ENCODE measurements around the gene ZDHHC14.

DNA sequence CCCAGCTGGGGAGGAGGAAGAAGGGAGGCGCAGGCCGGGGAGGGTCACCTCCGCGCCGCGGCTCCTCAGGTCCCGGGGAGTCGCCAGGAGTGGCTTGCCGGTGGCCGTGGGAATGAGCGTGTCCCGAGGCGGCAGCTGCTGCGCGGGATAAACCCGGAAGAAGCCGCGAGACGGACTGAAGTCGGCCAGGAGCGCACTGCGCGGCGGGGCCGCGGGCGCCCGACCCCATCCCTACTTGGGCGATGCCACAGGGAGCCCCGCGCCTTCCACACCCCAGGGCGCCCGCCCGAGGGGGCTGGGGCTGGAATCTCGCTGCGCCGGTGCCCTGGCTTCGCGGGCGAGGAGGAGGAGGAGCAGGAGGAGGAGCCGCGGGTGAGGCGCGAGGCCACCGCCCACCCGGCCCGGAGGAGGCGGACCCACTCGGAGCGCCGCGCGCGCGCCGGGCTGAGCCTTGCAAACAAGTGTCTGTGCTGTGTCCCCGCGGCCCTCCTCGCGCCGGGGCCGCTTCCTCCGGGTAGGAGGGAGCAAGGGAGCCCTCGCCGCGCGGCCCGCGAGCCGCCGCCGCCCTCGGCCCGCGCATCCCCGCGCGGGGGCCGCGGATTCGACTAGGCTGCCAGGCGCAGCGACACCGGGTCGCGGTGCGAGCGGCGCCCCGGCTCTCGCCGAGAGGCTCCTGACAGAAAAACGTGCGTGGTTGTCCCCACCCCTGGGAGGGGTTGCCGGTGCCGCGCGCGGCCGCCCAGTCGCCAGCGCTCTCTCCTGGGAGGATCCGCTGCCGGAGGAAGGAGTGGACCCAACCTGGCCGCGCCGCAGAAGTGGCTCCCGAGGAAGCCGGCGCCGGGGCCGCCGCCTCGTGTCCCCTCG is at the start of gene ZDHHC14:
Gene ZDHHC14 (plus strand): TSS at position 447 of the 864 bp plus-strand sequence.
- RRBS: under 1% methylated on average over 59 of the region's 115 CpGs

DNA sequence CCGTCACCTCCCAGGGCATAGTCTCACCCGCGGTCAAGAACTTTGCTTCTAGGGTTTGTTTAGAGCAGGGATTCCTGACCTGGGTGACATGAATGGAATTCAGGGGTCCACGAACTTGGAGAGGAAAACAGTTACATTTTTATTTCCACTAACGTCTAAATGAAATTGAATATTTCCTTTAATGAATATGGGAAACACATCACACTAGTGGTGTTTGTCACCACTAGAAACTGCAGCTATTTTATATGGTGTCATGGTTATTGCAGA is 216.4 kb upstream of the SNX9 start:
- RRBS: no CpG with 5 or more reads among the region's 5 CpGs

- RRBS: no CpG with 5 or more reads among the region's 7 CpGs
Observed at GRCh38 chr6:157719424-157719698, 103.7 kb upstream of the SNX9 start.

GRCh38 chr6:157756648-157757382 is 66.2 kb upstream of the SNX9 start:
- RRBS: 0% methylated on average over 6 of the region's 16 CpGs

- RRBS: no CpG with 5 or more reads among the region's 11 CpGs
Observed at GRCh38 chr6:157760758-157761660, 62.0 kb upstream of the SNX9 start.

DNA sequence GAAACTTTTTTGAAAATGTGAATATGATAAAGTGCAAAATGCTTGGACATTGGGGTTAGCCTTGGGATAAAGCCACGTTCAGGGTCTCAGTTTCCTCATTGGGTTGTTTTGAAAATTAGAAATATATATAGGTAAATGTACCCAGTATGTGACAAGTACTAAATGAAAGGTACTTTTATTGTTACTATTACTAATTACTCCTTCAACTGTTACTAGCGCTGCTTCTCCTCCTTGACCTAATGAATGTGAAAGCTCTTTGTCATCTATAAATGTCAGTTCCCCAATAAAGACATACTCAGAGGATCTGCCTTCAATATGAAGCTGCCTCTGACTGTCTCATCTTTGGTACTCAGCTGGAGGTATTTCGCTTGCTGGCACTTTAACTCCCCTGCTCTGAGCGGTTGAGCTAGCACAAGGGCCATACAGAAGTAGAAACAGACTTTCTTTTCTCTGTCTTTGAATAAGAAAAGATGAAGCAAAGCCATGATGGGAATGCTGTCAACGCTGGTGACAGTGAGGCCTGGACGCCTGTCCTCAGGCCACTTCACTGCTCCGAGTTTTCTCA is 56.2 kb upstream of the SNX9 start:
- RRBS: no CpG with 5 or more reads among the region's 7 CpGs

GRCh38 chr6:157829897-157830750 is 7.1 kb downstream of the SNX9 start:
- RRBS: no CpG with 5 or more reads among the region's 3 CpGs

GRCh38 chr6:157892671-157893814 is 70.0 kb downstream of the SNX9 start:
- RRBS: no CpG with 5 or more reads among the region's 12 CpGs

- RRBS: no CpG with 5 or more reads among the region's 10 CpGs
Observed at GRCh38 chr6:157947784-157948586, 33.7 kb upstream of the SYNJ2 start.

DNA sequence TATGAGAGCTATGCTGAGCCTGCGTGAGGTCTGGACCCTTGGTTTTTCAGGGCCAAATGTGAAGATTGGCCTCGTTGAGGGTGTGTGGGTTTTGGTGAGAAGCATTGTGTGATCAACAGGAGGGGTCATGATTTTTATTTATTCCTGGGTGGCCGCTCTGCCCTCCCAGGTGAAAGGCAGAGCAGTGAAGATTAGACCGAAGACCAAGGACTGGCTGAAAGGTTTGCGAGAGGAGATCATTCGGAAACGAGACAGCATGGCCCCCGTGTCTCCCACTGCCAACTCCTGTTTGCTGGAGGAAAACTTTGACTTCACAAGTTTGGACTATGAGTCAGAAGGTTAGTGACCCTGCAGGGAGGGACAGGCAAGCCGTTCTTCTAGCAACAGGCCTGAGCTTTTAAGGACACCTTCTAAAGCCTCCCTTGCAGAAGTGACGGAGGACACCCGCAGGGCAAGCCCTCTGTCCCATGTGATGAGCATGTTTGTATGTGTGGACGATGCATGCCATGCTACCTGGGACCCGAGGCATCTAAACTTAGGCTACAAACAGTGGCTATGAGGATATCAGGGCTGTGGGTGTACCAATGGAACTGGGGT is 84.7 kb downstream of the SERAC1 start:
- RRBS: no CpG with 5 or more reads among the region's 13 CpGs

GRCh38 chr6:158097672-158098936 is 70.0 kb downstream of the SERAC1 start:
- RRBS: no CpG with 5 or more reads among the region's 12 CpGs

- RRBS: no CpG with 5 or more reads among the region's 8 CpGs
Observed at GRCh38 chr6:158285227-158286096, 26.8 kb upstream of the TULP4 start.

DNA sequence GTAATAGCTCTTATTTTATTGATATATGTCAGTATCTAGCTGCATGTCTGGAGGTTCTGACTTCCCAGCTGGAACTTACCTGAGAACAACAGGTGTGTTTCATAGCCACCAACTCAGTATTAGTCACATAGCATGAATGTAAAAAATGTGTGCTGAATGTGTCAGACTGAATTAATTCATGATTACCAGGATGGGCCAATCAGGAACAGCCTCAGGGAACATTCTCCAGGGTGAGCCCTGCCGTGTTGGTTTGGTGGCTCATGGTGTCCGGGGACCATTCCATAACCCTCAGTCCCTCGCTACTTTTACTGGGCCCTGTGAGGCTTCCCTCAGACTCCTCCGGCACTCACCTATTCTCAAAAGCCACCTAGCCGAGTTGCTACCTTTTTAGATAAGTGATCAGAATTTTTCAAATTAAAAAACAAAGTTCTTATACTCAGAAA is 99.8 kb downstream of the TULP4 start:
- RRBS: 88% methylated on average over 3 of the region's 5 CpGs

DNA sequence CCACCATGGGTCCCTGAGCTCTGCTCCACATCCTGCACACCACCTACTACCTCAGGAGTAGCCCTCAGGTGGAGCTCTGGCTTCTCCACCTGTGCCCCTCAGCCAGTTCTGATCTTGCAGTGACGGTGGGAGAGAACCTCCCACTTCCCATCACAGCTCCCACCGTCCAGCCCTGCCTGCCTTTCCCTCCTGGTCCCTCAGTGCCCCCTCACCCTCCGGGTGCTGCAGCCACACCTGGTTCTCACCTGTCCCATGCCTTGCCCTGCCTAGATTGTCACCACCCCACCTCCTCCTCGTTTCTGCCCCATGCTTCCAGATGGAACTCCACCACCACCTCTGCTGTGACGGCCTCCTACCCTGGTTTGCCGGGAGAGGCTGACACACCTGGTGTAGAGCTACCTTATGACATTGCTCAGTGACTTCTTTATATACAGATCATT is 66.1 kb upstream of the TMEM181 start:
- RRBS: no CpG with 5 or more reads among the region's 6 CpGs

DNA sequence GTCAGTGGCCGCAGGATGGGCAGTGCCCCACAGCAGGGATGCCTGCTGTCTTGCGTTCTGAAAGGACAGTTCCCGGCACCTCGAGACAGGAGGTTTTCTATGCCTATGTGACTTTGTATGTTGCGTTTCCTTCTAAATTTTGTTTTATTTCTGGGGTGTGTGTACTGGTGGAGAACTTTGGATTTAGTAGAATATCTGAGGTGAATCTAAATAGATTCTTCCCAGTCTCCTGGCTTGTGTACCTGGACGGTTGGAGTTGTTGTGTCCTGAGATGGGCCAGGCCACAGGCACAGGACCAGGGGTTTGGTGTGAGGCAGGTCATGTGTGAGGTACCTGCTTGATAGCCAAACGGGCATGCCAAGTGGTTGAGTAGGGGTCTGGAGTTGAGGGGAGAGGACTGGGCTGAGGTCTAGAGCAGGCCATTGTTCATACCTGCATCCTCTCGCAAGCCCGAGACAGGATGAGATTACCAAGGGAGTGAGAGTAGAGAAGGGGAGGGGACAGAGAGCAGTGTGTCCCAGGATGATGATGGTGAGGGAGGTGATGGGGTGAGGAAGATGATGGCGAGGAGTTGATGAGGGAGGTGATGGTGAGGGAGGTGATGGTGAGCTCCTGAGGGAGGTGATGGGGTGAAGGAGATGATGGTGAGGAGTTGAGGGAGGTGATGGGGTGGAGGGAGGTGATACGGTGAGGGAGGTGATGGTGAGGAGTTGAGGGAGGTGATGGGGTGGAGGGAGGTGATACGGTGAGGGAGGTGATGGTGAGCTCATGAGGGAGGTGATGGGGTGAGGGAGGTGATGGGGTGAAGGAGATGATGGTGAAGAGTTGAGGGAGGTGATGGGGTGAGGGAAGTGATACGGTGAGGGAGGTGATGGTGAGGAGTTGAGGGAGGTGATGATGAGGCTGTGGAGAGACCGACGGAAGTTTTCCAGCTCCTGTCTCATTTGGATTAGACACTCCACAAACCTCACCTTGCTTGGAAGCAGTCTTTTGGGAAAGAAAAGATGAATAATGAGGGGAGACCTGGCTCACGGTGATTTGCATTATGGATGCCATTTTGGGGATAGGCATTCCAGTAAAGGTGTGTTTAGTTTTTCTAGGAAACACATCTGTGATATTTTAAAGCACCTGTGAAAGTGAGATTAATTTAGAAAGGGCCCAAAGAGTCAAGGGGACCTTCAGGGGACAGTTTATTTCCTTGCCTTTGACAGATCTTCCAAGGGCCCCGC is 6.4 kb downstream of the TMEM181 start:
- RRBS: no CpG with 5 or more reads among the region's 17 CpGs

- RRBS: no CpG with 5 or more reads among the region's 5 CpGs
Observed at GRCh38 chr6:158602894-158603127, 41.7 kb downstream of the DYNLT1 start.

DNA sequence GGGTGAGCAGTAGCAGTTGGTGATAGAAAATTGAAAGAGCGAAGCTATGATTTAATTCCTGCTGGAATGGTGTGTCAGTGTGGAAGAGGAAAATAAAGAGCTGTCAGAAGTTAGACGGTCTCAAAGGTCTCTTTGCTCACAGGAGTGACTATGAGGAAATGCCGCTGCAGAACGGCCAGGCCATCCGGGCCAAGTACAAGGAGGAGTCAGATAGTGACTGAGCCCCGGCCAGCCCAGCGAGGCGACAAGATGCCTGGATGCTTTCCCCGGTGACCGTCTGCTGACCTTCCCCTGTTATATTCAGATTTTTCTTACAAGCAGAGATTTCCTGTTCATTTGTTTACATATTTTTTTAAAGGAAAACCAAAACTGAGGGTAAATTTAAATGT is 12.9 kb downstream of the DYNLT1 start:
- RRBS: 82% methylated on average over 4 of the region's 10 CpGs

GRCh38 chr6:158644084-158644609 is 396 bp downstream of the DYNLT1 start:
- RRBS: 1% methylated on average over 28 of the region's 56 CpGs

DNA sequence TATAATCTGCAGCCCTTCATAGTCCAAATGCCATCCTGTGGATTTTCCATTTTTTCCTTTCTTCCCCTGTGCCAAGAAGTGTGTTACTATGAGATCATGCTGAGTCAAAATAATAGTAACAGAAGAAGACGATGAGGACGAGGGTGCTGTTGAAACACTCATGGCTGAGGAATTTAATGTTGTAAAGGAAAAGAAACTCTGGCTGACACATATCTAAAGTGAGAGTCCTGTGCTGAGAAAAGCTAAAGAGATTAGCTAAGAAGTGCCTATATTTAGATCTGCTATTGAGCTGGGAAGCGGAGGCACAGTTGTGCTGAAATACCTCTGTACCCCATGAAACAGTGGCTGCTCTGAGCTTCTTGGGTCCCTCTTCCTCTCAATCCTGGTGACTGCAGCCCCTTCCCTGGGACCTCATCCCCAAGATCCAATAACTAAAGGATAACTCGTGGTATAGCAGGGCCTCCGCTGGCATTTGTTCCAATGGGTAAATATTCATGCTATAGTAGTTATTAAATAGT is 1.1 kb upstream of the SYTL3 start:
- RRBS: no CpG with 5 or more reads among the region's 5 CpGs

DNA sequence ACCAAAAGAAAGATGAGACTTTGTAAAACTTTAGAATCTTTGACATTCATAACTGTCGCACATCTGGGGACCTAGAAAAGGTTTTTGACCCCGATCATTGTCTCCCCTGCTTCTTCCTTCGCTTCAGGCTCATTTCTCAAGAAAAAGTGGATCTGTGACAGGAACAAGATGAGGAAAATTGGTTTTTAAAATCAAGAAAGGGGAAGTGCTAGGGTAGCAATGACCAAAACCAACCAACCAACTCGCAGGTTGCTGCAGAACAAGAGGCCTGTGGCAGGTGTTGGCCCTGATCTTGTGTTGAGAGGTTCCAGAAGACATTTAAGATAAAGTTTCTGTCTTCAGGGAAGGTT is 17.7 kb downstream of the SYTL3 start:
- RRBS: no CpG with 5 or more reads among the region's 4 CpGs